Rectum (tissue), 1 donor: ENCODE data around the genes HGF, ELAPOR2, STEAP1 and FAM237B.

DNA sequence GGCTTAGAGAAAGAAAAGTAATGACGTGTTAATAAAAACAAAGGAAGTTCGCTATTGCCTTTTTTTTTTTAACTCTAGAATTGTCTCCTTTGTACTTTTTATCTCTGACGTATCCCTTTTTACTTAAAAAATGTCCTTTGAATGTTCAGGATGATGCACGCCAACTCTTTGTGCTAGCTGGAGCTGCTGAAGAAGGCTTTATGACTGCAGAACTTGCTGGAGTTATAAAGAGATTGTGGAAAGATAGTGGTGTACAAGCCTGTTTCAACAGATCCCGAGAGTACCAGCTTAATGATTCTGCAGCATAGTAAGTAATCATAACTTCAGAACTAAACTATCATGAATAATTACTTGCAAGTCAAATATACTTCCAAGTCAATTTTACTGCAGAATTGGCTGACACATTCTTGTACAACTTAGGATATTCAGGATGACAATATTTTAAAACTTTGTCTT, 64.5 kb downstream of the GNAI1 start:
- PRO-cap: no peak

GRCh38 chr7:80594134-80594825, 44.2 kb upstream of the CD36 start:
- PRO-cap: no peak

DNA sequence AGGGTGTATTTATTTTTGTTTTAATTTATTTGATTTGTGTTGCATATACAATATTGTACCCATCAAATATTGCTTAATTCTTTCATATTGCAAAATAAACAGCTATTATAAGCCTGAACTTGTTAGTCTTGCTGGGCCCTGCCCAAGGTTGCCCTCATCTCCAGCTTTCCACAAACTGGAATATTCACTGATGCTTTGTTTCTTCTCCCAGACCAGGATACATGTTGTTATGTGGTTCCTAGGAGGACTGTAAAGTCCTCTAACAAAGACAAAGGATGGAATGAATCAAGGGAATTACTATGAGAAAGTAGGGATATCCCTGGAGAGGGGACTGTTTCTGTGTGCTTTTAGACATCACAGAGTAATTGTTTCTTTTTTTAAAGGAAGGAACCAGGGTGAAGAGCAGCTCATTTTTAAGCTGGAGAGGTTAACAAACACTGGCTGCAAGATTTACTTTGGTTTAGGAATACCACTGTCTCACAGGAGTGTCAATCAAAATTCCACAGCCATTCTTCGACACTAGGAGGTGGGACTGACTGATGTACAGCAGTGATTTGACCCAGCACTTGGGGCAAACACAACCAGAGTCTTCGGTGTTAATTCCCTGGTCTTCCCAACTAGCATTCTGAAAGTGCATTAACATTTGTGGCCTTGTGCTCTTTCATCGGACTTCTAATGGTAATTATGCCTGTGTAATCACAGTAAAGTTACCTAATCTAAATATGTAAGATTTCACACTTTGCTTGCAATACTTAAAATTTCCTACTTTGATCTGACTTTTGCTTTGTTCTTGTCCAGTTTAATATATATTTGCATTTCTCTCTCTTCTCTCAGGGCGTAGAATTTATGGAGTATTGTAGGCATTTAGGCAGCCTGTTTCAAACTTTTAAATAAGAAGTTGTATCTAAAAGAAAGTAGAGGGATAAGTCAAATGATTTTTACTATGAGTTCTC, 14.7 kb upstream of the CD36 start:
- PRO-cap: no peak

DNA sequence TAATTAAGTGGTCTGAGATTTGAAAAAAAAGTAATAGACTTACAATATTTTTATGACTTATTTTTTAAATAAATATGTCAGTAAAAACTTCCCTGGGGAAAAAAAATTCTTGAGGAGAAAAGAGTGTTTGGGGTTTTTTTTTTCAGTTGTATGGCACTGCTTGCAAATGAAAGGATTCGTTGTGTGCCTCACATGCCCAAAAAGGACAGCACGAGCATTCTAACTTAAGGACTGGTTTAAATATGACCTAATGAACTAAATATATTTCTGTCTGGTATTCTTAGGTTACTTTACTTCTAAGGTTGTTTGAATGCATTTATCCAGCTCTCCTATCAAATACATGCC, 1.0 kb upstream of the CD36 start:
- PRO-cap: no peak

- PRO-cap: unidirectional peak, plus-strand start at chr7:81769915
Observed at GRCh38 chr7:81769822-81770821, at the start of gene HGF. TSS of gene HGF (minus strand) at chr7:81770047.

- PRO-cap: no peak
Observed at GRCh38 chr7:82394087-82394286, 49.6 kb downstream of the CACNA2D1 start.

DNA sequence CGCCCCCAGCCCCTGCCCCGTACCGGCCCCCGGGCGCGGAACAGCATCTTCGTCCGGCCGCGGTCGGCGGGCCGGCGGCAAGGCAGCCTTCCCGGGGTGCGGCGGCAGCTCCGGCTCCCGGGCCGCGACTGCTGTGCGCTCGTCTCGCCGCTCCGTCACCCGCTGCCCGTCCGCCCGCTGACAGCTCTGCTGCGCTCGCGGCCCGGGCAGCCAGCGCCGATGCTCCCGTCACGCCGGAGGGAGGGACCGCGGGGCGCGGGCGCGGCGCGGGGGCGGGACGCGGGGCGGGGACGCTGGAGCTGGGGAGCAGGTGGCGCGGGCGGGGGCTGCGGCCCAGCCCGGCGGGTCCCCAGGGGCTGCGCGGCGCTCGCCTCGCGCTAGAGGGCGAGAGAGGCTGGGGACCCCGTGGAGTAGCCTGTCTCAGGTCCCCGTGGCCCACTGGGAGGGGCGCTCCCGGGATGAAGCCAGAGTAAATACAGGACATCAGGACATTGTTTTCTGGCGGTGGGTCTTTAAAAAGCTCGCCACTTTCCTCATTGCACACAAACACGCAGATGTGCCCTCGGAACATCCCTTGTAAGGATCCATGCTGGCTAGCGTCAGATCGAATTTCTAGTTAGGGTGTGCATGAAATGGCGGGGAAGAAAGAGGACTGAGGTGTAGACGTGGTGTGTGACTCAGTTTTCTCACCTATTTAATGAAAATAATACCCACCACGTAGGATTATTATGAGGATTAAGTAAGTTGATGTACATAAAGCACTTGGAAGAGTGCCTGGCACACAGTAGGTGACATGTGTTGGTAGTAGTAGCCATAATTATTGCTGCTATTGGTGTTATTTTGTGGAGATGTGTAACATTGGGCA, at the start of gene ELAPOR2:
ELAPOR2 (minus strand) TSS at position 188 of the 865 bp plus-strand sequence.
- PRO-cap: bidirectional peak, plus-strand start at position 438 of the sequence, minus-strand start at position 179 of the sequence

DNA sequence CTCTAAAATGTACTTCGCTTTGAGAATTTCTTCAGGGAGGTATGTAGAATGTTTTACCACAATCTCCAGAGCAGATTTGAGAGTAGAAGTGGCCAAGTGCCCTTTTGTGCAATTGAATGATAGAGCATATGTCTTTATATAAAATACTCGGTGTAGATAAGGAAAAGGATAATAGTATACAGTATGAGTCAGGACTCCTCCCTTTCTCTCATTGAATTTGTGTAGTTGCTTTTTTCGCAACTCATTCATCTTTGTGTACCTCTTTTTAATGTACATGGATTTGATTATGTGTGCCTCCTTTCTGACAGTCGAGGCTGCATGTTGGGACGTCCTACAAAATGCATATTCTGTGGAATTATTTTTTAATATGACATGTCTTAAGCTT, 1.1 kb downstream of the DMTF1 start:
- PRO-cap: unidirectional peak, minus-strand start at position 118 of the sequence

GRCh38 chr7:87162090-87162766, 10.0 kb downstream of the DMTF1 start:
- PRO-cap: no peak

- PRO-cap: no peak
Observed at GRCh38 chr7:87205424-87206145, 13.9 kb downstream of the TMEM243 start.

GRCh38 chr7:87420058-87420688, 55.3 kb downstream of the ABCB4 start:
- PRO-cap: no peak

DNA sequence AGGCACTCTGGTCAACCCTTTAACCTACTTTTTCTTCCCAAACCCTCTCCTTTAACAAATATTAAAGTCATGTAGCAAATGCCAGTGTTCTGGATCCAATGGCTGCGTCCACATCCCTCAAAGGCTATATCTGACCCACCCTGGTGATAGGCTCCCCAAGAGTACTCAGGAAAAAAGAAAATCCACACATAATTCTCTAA, 25.4 kb downstream of the ABCB4 start:
- PRO-cap: no peak

DNA sequence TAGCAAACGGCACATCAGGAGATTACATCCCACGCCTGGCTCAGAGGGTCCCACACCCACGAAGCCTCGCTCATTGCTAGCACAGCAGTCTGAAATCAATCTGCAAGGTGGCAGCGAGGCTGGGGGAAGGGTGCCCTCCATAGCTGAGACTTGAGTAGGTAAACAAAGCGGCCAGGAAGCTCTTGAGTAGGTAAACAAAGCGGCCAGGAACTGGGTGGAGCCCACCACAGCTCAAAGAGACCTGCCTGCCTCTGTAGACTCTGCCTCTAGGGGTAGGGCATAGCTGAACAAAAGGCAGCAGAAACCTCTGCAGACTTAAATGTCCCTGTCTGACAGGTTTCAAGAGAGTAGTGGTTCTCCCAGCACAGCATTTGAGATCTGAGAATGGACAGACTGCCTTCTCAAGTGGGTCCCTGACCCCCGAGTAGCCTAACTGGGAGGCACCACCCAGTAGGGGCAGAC, 10.2 kb downstream of the ABCB4 start:
- PRO-cap: no peak

DNA sequence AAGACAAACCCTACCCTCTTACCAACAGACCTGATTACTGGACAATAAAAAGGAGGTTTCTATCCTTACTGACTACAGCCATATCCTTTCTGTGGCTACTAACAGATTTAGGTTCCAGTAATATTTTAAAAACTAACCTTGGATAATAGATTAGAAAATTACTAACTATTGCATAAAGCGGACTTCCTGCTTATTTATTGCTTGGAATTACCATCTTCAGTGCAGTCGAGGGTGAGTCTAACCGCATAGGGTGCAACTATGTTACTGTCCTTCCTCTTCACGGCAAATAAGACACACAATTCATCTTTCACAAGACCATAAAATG, 2.2 kb downstream of the SLC25A40 start:
- PRO-cap: no peak

DNA sequence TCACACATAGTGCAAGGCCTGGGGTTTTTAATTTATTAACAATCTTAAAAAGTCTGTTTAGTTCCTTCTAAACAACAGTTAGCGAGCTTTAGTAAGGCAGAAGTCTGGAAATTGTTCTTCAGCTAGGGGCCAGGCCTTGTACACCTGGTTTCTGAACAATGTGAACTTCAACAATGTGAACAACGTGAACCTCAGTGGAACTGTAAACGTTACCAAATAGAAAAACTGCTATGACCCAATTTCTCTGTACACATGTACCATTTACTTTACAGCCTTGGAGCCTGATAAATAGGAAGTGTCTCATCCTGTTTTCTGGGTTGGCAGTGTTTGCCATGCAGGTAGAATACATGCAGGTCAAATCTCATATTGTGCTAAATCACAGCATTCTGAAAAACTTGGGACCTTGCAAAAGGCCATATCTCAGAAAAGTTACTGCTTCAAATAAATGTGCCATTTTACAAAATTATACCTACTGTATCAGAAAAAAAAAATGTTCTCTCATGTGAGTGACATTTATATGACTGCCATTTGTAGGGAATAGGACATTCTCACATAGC, 1.6 kb downstream of the STEAP4 start:
- PRO-cap: no peak

GRCh38 chr7:88792443-88792642, 3.2 kb downstream of the TEX47 start:
- PRO-cap: no peak

DNA sequence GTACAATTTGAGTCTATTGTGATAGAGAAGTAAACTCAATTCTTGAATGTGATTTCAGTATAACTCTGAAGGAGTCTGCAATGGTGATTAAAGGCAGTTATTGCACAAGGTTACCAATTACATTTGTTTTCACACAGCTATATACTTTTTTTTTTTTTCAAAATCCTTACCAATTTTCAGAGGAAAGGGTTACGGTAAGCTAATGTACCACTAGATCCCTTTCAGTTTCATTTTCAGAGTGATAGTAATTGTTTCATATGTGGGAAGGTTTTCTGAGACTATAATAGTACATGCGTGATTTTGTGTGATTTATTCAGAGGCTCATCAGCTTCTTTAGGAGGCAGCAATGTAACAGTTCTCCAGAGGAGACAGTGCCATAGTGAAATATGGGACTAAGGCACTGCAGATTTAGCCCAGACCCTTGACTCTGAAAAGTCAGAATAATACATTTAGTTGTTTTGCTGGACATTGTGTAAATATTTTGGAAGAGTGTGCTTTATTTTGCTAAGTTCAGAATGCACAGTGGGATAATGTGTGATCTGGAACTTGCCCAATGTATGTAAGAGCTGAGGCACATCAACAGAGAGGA, 207.4 kb upstream of the TEX47 start:
- PRO-cap: no peak

- PRO-cap: bidirectional peak, plus-strand start at chr7:90154419, minus-strand start at chr7:90154374
Observed at GRCh38 chr7:90154036-90155060, at the start of gene STEAP1. TSS of gene STEAP1 (plus strand) at chr7:90154469.

DNA sequence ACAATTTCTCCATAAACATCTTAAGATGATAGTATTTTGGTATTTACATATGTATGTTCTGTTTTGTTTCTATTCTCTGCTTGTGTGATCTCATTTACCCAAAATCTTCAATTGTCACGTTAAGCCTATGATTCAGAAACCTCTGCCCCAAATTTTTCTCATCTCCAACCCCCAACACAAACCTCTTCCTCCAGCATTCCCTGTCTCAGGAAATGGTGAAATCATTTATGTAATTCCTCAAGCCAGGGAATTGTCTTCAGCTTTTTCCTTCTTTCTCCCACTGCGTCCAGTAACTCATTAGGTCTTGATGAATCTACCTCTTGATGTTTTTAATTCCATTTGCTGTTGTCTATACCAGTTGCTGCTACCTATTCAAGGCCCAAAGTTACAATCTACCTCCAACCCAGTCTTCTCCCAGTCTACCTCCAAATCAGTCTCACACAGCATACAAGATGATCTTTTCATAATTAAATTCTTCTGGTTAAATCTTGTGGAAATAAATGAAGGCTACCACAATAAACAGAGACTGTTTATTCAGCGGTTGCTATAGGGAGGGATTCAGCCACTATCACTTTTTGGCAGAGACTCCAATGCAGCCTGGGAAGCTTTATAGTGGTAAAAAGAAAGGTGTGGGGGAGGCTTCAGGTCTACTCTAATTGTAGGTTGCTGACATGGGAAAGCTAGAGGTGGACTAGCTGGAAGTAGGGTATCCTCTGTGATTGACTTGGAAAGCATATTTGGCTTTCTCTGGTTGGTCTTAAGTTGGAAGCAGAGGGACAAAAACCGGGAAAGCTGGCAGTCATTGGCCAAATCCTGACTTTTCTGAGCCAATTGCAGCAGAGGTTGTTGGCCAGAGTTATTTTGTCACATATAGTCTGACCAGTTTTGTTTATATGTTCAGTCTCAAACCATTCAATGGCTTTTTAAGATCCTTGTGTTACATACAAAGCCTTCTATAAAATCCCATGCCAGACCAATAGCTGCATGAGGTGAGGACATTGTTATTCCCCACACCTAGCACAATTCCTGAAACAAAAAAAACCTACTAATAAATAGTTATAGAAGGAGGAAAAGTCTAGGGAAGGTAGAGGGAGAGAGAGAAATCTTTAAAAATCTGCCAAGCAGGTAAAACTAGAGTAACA, 6.0 kb downstream of the CFAP69 start:
- PRO-cap: no peak

DNA sequence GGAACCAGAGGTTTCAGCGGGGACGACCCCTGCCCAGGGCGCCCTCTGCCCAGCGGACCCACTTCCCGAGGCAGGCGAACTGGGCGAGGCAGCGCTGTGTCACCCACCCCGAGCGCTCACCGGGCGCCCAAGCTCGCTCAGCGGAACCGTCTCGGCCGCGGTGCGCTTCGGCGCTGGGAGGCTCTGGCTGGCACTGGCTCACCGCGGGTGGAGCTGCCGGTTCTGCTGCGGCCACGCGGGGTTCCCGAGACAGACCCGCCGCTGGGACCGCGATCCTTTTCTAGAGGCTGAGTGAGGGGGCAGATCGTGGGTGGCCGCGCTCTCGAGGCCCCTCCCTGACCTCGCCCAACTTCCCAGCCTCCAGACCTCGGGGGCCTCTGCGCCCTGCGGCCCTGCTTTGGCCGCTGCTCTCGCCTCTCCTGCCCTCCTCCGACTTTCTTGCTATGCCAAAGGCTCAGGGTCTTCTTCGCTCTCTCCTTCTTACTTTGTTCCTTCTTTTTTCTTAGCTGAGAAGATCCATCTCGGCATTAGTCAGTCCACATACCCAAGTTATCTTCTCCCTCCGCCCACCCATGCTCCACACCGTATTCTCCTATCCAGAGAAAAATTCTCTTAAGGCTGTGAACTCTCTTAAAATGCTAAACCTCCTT, at the start of gene FAM237B:
FAM237B (minus strand) TSS at position 253 of the 650 bp plus-strand sequence.
- PRO-cap: no peak